Mammary microvascular endothelial cell (primary cell): ENCODE measurements around the genes NT5DC4 and ZNG1B.

DNA sequence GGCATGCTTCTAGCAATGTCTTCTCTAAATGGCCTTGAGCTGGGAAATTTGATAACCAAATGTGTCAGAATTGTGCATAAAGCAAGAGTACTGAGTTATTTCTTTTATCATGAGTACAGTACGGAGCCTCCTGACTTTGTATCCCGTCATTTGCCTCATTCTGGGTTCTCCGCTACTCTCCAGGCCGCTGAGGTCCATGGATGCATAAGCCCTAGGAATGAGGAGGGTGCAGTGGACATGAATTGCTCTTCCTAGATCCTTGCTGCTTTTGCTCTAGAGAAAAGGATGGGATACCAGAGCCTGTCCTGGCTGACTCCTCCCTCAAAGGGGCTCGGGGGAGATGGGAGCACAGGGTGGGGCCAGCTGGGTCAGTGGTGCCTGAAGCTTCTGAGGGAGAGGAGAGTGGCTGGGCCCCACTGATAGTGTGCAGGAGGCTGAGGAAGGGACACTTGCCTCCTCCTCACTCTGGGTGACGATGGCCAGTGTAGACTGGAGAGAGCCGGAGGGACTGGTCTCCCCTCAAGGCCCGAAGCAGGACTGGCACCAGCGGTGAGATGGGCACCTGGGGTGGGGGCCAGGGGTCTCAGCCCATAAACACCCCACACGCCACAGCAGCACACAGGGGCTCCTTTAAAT lies at the start of gene NT5DC4:
Gene NT5DC4 (plus strand): TSS at position 416 of the 636 bp plus-strand sequence.
- RAMPAGE, long total RNA, result no peak

GRCh38 chr2:112726584-112727286 lies 5.9 kb downstream of the NT5DC4 start:
- RAMPAGE, long total RNA, result no peak

DNA sequence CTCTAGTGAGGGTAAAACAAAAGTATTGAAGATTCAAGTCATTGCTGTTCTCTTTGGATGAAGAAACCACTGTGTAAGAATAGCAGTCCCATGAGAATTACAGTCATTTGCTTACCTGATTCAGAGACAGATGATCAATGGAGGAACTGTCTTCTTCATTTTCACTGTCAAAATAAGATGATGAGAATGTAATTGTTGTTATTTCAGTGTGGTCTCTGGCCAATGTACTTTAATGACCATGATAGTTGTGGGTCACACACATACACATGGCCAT lies 1.8 kb downstream of the IL1A start:
- RAMPAGE, long total RNA, result no peak

DNA sequence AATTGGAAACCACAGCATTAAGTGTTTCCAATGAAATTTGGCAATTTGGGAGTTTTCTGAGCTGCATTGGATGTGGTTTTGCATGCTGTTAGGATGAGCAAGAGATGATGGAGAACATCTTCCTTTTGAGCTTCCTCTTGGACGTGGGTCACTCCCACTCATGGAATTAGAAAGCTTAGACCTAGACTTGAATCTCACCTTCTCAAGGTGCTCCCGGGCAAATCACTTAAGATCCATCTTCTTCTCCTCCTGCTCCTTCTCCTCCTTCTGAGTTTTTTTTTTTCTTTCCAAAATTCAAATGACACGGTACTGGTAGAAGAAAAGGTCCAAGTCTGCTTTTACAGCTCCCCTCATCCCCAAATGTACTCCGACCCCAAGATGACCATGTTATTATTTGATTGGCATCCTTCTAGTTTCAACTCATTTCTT lies 25.3 kb upstream of the IL37 start:
- RAMPAGE, long total RNA, result no peak

- RAMPAGE, long total RNA, result no peak
Measured at GRCh38 chr2:113123909-113124493, 3.4 kb upstream of the IL1RN start.

- RAMPAGE, long total RNA, result start-site peak on the minus strand at chr2:113236949-113236997, 30 and 7 reads in 2 replicates
Measured at GRCh38 chr2:113236350-113237370, 42.1 kb downstream of the PAX8 start.

DNA sequence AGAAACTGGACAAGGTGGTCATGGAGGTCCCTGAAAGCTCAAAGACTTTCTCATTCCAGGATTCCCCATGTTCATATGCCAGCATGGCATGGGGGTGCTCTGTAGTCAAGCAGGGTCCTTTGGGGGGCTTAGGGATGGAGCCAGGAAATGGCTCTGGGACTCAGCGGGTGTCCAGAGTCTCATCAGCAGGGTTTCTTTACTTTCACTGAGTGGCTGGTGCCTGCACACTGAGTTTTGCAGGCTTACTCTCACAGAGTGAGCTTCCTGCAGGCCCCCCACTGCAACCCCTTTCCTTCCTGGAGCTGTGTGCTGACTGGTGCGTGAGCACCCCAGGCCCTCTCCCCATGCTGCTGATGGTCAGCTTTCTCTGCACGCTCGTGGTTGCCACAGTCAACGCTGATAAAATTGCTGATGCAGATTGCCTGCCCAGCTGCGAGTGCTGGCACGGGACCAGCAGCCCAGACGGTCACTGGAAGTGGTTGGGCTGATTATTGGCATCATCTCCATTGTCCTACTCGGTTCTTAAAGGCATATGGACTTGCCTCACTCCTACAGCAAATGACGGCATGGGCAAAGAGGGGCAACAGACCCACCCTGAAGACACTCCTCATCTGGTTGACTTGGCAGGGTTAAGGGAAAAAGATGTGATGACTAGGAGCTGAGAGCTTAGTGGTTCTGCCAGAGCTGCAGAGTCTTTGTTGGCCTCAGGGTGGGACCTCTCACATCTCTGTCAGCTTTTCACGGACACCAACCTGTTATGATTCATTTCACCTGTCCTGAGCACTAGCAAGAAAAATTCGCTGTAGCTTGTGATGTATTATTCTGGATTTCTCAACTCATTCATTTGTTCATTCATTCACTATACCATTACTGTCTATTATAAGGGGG lies 38.6 kb downstream of the PAX8 start:
- RAMPAGE, long total RNA, result no peak

- RAMPAGE, long total RNA, result no peak
Measured at GRCh38 chr2:113282819-113283595, 4.3 kb upstream of the PAX8 start.

- RAMPAGE, long total RNA, result start-site peak on the plus strand at chr2:113437788-113437843, 564 and 253 reads in 2 replicates
Measured at GRCh38 chr2:113437628-113438203, at the start of gene ZNG1B. TSS of gene ZNG1B (plus strand) at chr2:113437691.

DNA sequence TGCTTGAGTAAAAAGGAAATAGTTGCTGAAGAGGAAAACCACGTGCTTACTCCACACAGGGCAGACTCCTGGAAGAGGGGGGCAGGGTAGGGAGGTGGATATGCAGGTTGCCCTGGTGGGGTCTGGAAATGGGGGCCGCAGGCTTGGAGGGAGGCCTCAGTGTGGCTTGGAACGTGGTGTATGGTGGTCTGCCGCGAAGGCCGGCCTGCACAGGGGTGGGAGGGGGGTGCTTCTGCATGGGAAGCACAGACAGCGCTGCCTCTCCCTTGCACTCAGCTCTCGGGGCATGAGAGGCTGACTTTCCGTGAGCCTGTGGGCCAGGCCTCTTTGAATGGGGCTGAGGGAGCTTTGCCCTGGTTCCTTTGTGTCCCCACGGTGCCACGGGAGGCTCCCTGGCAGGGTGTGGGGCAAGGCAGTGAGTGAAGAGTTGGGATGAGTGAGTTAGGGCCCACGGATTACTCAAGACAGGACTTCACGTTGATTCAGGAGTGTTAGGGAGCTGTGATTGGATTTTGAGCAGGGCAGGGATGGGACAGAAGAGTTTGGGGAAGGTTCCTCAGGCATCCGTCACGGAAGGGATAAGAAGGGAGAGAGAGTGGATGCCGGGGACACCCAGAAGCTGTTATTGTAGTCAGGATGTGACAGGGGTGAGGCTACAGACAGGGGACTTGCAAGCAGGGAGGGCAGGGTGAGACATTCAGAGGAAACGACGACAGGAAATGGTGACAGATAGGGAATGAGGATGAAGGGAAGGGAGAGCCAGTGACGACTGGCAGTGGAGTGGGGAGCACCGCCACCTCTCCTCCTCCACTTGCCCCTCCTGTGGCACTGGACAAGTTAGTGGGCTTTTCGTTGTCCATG lies 35.4 kb upstream of the RABL2A start:
- RAMPAGE, long total RNA, result no peak

GRCh38 chr2:113849038-113849429 lies 40.9 kb upstream of the ACTR3 start:
- RAMPAGE, long total RNA, result no peak

GRCh38 chr2:113889018-113889340 lies 910 bp upstream of the ACTR3 start:
- RAMPAGE, long total RNA, result no peak

- RAMPAGE, long total RNA, result no peak
Measured at GRCh38 chr2:113974541-113975063, 84.7 kb downstream of the ACTR3 start.

DNA sequence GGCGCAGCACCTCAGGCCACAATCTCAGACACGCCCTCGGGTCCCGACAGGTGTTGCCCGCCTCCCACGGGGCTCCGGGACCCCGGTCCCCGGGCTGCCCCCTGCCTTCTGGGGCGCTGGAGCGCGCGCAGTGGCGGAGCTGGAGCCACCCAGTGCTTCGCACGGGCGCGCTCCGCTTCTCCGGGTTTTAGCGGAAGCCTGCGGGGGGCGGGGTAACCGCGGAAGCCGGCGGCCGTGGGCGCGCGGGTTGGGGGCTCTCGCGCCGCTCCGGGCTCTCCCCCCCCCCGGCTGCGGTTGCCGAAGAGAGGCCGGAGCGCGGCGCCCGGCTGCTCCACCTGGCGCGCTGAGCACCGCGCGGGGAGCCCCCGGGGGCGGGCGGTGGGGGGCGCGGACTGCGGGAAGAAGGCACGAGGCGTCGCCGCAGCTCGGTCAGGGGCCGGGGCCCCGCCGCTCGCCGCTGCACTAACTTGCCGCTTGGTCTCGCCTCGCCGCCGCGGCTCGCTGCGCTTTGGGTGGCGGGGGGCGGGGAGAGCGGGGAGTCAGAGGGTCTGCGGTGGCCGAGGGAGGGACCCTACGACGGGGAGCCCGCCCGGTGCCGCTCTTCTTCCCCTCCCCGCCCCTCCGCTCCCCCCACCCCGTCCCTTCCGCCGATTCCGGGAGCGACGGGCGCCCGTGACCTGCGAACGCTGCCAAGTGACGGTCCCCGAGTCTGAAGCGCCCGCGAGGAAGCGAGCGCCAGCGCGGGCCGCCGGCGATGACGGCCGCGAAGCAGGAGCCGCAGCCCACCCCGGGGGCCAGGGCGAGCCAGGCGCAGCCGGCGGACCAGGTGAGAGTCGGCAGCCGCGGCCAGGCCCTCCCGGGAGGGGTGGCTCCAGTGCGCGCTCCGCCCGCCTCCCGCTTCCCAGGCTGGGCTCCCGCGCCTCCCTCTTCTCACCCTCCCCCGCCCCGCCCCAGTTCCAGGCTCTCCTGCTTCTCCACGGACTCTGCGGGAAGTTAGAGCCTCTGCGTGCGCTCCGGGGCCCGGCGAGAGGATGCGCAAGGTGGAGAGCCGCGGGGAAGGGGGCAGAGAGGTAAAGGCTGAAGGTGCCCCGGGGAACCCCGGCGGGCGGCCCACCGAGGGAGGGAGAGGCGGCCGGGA lies 719.1 kb downstream of the DPP10 start:
- RAMPAGE, long total RNA, result no peak

DNA sequence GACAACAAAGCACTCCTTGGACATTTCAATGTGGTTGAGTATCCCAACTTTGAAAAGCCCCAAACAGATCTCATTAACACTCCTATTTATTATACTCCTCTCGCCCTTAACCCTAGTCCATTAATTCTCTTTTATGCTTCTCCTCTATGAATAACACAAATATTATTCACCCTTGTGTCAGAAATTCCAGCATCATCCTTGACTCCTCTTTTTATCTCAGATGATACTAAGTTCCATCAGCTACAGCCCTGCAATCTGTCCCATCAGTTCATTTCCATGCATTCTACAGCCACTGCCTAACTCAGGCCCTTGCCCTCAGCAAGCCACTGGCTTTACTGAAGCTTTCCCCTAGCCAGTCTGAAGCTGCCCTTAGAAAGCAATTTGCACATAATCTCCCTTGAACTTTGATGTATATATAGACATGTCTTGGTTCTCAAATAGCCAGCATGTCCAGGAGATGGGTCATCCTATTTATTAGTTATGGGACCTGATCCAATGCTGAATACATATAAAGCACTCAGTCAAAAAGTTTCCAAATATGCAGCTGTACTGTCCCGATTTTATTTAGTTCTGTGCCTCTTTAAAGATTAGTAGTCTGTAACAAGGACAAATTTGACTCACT lies 71.0 kb downstream of the CCDC93 start:
- RAMPAGE, long total RNA, result no peak

- RAMPAGE, long total RNA, result no peak
Measured at GRCh38 chr2:117949069-117949679, 64.7 kb downstream of the CCDC93 start.

DNA sequence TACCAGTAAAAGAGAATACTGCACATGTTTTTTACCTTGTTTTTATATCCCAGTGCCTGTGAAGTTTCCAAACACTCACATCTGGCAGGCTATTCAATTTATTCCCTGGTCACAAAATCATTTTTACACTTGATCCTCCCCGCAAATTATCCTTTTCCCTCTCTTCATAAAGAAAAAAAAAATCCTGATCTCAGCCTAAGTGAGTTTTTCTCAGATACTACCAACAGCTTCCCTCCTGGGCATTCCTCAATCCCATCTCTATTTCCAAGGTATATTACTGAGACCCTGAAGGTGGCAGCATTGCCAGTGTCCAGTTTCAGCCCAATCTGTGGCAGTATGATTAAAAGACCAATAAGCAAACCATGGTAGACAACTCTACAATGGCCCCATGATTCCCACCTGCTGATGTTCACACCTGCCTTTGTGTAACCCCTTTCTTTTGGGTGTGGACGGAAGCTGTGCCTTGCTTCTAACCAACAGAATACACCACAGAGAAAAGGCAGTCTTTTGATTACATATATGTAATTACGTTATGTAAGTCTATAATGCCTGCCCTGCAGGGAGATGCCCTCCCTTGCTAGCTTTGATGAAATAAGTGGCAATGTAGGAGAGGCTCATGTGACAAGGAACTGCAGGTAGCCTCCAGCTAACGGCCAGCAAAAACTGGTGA lies 45.1 kb downstream of the CCDC93 start:
- RAMPAGE, long total RNA, result no peak

DNA sequence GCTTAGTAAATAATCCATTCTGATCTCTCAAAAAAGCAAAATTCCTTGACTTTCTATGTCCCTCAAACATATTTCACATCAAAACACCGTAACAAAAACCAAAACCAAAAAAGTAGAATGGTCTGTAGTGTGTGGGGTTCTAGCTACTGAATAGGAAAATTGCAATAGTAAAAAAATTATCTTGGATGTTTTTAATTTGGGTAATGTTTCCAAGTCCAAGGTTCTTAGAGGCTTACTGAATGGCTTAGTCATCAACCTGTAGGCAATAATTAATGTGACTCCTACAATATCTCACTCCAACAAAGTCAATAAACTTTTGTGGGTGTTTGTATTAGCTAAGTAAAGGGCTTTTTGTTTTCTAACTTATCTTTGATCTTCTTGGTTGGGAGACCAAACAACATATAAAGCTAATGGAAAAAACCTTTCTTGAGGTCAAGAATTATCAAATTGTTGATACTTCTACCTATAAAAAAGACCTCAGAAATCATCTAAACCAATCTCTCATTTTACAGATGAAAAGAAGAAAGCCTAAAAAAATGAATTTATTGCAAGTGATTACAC lies 2.6 kb upstream of the INSIG2 start:
- RAMPAGE, long total RNA, result no peak

DNA sequence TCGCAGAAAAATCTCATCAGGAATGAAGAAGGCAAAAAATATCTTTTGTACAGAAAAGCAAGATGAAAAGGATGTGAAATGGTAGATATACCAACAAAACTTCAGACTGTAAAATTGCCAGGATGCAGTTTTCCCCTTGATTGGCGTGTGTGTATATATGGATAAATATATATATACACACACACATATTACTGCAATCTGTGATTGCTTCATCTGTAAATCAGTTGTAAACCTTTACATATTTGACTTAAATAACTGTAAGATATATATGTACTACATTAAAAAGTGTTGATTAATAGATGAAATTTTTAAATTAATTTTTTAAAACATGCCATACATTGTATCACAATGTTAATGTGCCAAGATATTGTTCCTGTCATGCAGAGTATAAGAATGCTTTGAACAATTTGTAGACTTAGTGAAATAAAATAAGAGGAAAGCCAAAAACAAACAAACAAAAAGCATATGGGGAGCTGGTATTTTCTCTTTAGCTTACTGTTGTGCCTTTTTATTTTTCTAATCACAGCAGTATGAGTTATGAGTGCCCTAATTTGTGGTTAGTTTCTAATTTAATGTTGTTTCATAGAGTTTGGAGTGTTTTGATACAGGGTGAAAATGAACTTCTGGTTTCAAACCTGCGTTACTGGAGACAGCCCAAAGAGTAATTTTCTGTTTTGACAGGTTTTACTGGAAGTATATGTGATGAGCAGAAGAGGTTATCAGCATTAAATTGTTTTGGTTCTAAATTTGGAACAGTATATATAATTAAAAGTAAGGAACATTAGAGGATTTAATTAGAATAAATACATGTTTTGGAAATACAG lies 20.2 kb downstream of the INSIG2 start:
- RAMPAGE, long total RNA, result no peak

GRCh38 chr2:118186050-118186825 lies 98.0 kb downstream of the INSIG2 start:
- RAMPAGE, long total RNA, result no peak